Mesenchymal stem cell of adipose (primary cell): ENCODE measurements around the gene KIAA0513.

DNA sequence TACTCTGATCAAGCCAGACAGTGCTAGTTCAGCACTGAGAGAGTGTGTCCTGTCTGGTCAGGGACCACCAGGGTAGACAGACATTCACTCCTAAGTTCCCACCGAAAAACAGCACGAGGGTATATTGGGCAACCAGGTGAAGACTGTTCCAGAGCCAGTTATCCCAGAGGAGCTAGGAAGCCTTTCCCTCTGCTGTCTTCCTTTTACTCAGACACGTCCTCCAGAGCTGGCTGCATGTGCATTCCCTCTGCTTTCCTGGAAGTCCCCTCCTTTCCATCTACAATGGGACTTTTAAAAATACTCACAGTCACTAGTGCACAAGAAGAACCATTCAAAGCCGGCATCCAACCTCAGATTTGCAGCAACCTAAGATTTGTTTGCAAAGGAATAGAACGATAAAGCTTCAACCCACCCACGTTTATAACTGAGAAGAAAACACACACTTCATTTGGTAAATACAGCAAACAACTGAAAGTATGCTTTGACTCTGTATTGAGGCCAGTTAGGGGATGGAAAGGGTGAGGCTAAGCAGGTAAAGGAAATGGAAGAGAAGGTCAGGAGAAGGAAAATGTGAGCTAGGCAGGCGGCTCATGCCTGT lies 32.5 kb upstream of the CRISPLD2 start:
- CAGE, long polyA plus RNA = no peak

- CAGE, long polyA plus RNA = no peak
These were observed 8.4 kb downstream of the CRISPLD2 start for GRCh38 chr16:84827977-84828710.

DNA sequence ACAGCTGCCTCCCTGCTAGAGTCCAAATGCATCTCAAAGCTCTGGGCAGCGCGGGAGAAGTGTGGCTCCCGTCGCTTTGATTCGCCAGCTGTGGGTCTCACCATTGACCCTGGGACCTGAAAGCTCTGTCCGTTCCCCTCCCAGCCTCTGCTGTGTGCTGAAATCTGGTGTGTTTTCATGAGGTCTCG lies 13.2 kb downstream of the CRISPLD2 start:
- CAGE, long polyA plus RNA = no peak

GRCh38 chr16:84834490-84834897 lies 14.7 kb downstream of the CRISPLD2 start:
- CAGE, long polyA plus RNA = no peak

DNA sequence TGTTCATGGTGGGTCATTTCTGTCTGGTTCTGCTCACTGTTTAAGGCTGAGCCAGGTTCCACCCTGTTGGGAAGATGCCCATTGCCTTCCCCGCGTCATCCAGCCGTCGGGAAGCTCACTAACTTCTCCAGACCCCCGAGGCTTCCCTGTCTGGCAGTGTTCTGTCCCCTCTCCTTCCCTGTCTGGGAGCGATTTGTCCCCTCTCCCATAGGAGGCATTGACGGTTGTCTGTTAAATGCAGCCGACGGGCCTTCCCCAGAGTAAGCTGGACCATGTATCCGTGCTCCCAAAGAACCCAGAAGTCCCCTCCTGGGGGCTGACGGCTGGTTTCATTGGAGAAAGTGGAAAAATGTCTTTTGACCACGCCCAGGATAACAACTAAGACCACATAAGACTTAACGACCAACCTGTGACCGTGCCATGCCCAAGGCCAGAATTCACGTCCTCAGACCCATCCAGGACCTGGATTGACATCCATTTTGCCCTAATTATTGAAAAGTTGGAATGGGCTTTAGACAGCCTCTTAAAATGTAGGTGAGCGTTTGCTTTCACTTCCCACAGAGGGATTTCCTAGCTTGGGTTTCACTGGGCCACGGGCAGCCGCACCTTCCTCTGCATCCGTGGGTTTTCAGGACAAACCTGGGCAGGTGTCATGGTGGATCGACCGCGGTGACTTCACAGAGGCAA lies 27.0 kb downstream of the CRISPLD2 start:
- CAGE, long polyA plus RNA = no peak

DNA sequence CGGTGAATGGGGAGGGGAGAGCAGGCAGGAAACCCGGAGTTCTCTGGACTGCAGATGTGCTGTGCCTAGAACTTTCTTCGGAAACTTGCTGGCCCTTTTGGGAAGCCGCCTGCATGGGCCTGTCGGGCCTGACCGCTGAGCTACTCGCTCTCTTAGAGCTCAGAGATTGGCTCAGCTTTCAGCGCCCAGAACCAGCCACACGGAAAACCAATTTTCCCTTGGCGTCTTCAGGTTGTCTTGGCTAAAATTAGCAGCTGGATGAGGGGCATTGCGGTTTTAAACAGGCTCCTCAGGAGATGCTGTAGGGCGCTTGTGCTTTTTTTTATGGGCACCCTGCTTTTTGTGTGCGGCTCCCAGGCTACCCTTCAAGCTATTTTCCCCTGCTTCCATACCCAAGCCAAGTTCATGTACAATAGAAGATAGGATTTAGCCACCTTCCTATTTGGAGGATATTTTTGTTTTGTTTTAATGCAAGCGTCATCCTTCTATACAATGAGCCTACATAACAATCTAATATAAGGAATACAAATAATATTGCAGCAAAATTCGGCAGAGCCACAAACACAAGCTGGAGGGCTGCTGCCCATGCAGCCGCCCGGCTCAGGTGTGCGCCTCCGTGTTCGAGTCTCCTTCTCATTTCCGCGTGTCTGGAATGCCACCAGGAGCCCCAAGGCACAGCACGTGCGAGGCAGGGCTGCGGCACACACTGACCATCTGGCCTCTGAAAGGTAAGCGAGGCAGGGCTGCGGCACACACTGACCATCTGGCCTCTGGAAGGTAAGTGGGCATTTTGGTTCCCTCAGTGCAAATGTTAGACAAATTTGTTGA lies 37.8 kb downstream of the ZDHHC7 start:
- CAGE, long polyA plus RNA = no peak

GRCh38 chr16:85027322-85028297 lies at the start of gene KIAA0513:
Gene KIAA0513 (plus strand): TSS chr16:85027795.
- CAGE, long polyA plus RNA = no peak

DNA sequence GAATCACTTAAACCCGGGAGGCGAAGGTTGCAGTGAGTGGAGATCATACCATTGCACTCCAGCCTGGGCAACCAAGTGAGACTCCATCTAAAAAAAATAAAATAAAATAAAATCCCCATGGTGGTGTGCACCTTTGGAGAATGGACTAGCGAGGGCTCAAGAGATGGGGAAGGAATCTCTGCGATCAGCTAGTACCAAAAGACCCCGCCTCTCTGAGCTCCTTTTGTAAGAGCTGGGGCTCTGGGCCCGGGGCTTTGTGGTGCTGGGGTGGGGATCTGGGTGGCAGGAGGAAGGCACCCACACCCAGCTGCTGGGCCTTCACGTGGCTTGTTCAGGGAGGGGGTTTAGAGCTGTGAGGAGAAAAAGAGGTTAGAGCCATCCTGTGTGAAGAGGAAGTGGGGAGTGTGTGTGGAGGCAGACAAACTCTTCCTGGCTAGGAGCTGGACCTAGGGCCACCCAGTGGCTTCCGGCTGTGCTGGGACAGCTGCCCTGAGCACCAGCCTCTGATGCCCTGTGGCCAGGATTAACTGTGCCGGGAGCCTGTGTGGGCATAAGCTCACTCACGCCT lies 7.6 kb downstream of the CIBAR2 start:
- CAGE, long polyA plus RNA = no peak

DNA sequence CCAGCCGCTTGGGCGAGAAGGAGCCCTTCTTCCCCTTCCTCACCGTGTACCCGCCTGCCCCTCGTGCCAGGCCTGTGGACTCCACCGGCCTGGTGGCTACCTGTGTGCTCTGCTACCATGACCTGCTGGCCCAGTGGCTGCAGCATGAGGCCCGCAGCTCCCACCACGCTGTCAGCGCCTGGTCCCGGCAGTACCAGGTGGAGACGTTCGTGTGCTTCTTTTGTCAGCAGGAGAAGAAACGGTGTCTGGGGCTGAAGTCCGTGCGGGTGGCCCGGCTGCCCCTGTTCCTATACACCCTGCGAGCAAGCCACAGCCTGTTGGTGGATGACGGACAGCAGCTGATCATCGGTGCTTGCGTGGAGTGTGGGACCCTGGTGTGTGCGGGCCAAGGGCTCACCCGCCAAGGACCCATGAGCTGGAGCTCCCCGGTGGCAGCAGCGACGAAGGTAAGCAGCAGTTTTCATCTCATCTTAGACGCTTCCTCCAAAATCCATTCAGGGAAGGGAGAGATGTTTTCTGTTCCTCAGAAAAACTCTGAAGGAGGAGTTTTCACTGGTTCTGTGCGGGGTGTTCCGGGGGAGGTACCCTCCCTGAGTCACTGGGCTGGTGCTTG lies 59.2 kb upstream of the CIBAR2 start:
- CAGE, long polyA plus RNA = no peak

- CAGE, long polyA plus RNA = no peak
These were observed 61.3 kb upstream of the CIBAR2 start for GRCh38 chr16:85173408-85174098.

DNA sequence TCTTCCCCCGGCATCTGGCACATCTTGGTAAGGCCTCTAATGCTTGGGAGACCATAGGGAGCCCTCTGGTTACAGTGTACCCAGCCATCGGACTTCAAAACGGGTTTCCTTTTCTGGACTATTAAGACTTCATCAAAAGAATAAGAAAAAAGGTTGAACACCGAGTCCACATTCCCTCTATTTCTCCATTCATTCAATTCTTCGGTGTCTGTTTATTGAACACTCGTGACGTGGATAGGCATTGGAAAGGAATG lies 80.7 kb upstream of the CIBAR2 start:
- CAGE, long polyA plus RNA = no peak

DNA sequence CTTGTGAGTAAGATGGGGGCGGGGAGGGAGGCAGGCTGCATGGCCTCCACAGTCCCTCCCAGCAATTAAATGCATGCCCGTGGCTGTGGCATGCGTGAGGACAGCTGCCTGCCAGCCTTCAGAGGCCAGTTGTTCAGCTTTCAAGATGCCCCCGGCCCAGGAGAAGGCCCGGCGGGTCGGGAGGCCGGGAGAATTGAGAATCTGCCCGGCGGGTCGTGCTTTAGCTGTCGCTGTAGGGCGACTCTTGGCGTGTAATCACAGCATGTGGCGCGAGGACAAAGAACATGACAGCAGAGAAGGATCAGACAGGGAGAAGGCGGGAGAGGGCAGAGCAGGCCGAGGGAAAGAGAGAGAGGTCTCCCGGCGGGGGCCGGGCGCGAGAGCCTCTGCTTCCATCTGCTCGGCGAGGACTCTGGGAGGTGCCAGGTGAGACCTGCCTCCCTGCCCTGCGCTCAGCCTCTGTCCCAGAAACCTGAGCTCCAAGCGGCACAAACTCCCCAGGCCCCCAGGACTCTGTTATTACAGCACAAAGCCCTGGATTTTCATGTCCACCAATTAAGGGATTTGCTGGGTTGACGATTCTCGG lies 171.8 kb upstream of the CIBAR2 start:
- CAGE, long polyA plus RNA = no peak

DNA sequence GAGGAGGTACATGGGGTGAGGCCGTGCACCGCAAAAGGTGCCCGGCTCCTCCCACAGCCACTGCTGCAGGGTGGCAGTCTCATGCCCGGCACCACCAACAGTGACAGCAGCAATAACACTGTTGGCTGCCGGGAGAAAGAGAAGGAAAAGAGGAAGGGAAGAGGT lies 223.2 kb upstream of the CIBAR2 start:
- CAGE, long polyA plus RNA = no peak

GRCh38 chr16:85358897-85360014 lies 247.0 kb upstream of the CIBAR2 start:
- CAGE, long polyA plus RNA = no peak

DNA sequence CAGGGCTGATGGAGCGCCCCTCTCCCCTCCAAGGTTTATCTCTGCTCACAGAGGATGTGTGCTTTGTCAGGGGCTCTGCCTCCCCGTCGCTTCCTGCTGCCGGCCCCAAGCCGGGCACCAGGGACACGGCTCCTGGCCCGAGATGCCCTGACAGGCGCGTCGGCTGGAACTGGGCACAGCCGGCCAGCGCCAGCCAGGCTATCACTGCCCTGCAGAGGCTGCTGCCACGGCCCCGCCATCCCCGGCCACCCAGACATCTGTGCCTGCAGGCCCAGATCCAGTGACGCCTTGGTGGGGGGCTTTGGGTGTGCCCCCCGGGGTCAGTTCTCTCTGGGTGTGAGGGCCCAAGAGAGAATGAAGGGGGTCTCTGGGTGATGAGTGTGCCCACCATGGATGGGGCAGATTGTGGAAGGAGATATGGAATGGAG lies 95.2 kb upstream of the GSE1 start:
- CAGE, long polyA plus RNA = no peak

DNA sequence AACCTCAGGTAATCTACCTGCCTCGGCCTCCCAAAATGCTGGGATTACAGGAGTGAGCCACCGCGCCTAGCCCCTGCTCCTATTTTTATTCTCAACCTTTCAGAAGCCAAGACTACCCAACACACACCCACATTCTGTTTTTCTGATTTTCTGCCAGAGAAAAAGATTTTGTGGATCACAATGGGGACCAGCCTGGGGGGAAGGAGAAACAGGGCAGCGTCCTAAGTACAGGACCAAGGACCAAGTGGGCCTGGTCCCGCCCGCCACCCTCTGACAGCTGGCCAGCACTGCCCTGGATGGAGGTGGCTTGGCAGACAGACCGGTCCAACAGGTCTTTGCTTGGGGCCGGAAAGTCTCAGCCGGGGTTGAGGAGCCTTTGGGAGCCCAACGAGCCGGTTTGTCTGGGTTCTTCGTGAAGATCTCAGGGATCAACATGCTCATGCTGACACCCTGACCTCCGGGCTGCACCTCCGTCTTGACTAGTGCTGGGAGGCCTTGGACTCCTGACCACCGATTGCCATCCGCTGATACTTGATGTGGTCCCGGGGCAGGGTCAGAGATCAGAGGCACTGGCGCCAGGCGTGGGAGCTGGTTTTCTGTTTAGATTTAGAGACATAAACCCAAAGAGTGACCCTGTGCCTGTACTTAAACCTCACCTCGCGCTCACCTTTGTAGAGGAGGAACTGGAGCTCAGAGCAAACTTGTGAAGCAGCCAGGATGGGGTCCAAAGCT lies 92.3 kb upstream of the GSE1 start:
- CAGE, long polyA plus RNA = no peak

DNA sequence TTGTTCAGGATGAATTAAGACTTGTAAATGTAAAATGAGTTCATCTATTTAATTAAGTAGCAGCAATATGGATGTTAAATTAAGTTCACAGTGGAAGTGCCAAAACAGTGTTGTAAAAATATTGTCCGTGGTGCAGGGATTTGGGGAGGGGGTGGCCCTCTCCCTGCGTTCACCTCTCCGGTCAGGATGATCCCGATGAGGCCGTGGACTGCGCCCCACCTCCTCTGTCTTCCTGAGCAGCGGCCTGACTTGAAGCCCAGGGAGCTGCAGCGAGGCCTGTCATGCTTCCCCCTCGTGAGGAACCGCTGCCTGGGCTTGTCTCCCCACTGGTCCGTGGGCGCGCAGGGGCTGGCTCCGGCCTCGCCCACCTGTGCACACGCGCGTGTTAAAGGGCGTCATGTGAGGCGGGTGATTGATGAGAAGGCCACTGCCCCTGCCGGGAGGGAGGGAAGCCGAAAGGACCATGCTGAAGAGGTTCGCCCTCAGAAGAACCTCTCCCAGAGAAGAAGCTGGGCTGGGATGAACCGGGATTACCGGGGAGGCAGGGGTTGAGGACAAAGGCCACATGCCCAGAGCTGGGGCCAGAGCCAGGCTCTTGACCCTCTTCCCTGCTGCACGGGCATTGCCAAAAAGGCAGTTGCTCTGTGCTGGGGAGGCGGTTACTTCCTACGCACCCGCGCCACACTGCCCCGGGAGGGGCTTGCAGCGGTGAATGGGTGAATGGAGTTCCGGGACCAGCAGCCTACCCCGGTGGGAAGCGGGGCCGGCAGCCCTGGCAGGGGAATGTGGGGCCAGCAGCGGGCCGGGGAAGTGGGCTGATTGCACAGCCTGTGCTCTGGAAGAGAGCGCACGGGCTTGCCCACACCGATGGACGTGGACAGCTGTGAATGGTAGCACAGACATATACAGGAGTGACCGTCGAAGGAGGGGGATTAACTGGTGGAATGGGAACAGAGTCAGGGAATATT lies 85.9 kb upstream of the GSE1 start:
- CAGE, long polyA plus RNA = no peak

DNA sequence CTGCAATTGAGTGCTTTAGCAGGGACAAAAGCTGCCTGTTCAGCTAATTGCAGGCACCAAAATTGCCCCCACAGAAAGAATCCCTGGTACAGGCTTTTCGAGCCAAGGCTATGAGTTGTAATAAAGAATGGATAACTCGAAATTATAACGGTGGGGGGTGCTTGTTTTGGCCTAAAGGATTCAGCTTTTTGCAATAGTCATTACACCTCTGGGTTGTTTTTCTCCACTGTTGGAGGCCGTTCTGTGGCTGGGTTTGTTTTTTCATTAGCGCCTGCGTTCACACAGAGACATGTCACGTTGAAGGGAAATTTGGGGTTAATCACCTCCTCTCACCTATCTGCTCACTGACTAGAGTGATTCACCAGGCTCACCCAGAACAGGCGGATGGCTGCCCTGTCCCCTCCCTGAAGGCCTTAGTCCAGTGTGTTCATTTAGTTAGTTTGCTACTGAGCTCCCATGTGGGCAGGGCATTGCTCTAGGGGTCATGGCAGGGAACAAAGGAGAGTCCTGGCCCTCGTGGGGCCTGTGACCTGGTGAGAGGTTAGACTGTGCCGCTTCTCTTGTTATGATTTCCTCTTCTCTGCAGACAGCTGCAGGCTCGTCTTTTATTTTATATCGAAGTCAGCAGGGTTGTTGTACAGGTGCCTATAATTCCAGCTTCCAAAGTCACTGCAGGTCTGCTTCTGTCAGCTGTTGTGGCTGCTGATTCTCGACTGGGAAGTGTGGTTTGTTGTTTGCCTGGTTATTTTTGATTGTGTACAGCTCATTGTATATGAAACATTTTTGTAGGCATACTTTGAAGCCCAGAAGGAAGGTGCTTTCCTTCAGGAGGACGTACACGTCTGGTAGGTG lies 73.5 kb upstream of the GSE1 start:
- CAGE, long polyA plus RNA = no peak

DNA sequence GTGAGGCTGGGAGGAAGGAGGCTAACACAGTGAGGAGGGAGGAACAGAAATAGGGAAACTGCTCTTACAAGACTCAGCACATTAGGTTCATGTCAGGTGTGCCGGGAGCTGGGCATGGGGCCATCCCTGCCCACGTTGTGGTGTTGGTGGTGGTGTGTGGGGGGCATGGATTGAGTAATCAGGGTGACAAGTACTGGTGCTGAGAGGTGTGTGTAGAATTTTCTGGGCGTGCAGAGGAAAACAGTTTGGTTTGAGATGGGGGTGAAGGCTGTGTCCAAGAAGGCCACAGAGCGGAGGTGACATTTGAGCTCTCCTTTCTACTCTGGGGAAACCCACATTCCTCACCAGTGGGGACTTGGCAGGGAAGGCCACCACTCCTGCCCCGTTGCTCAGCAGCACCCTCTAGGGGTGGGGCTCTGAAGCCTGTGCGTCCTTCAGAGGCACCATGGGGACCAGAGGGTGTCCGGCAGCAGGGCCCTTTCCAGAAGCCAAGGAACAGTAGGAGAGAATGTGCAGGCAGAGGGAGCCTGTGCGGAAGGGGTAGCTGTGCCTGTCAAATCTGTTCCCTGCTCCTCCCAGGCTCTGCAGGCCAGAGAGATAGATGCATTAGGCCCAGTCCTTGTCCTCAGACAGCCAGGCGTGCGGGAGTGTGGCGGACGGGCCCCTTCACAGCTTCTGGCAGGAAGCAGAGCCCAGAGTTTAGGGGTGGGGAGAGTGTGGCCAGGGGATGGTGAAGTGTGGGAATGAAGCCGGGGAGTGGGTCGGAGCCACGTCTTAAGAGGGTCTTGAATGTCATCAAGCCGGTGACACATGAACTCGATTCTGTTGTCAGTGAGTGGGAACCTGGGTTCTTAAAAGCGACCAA lies 48.6 kb upstream of the GSE1 start:
- CAGE, long polyA plus RNA = no peak

- CAGE, long polyA plus RNA = no peak
These were observed 30.8 kb upstream of the GSE1 start for GRCh38 chr16:85582321-85582800.